ENCODE data around the gene DLG5.

DNA sequence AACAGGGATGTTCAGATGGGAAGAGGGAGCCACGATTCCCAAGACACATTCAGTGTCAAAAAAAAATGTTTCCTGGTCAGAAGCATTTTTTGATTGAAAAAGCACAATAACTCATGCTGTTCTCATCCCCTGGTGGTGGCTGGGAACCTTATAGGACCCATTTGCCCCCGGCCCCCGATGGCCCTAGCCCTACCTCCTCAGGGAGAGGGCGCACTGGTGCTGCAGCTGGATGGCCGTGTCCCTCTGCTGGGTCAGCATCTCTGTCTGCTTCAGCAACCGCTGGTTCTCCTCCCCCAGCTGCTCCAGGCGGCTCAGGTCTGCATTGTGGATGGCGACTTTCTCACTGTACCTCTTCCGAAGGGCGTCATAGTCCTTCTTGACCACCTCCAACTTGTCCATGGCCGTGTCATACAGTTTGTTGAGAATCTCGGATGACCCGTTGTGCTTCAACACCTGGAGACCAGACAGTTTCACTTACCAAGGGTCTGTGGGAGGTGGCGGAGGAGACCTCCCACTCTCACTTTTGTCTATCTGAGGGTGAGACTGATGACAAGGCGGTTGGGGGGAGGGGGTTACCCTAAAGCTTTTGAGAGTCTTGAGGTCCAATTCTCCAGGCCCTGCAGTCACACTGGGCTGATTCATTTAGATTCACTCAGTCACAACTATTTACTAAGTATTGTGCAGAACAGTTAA lies 83.2 kb downstream of the DLG5 start:
- CAGE, long polyA plus RNA: no peak
- RRBS: no CpG with 5 or more reads among the region's 15 CpGs

- CAGE, long polyA plus RNA: no peak
- RRBS: 0% methylated on average over 2 of the region's 26 CpGs
Observed at GRCh38 chr10:77846666-77847497, 79.7 kb downstream of the DLG5 start.

GRCh38 chr10:77865538-77866159 lies 60.9 kb downstream of the DLG5 start:
- CAGE, long polyA plus RNA: no peak
- RRBS: no CpG with 5 or more reads among the region's 15 CpGs

DNA sequence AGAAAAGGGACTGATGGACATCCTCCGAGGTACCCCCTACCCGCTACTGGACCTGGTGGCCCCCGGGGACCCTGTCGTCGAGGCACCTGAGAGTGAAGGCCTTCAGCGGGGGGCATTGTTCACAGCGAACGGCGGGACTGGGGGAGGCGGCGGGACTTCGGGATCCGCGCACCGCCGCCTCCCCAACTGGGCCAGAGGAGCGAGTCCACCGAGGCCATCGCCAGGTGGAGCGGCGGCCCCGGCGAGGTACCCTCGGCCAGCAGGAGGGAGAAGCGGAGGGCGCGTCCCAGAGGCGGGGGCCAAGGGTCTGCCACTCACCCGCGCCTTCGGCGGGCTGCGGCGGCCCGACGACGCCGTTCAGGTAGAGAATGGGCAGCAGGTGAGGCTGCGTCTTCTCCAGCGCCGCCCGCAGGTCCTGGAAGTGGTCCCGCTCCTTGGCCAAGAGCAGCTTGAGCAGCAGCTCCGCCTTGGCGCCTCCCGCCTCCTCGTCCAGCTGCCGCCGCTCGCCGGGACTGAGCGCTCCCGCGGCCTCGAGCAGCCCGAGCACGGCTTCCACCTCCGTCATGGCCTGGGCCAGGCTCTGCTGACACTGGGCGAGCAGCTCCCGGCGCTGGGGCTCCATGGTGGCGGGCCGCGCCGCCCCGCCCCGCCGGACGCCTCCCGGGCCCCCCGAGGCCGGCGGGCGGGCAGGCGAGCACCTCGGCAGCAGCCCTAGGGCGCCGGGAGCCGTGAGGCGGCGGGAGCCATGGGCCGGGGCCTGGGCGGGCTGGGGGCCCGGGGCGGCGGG lies 463 bp downstream of the DLG5 start:
- CAGE, long polyA plus RNA: no peak
- RRBS: 1% methylated on average over 26 of the region's 86 CpGs

GRCh38 chr10:77926686-77927409 lies at the start of gene DLG5:
Gene DLG5, minus strand, starts transcription at chr10:77926755.
- CAGE, long polyA plus RNA: no peak
- RRBS: 2% methylated on average over 47 of the region's 79 CpGs

DNA sequence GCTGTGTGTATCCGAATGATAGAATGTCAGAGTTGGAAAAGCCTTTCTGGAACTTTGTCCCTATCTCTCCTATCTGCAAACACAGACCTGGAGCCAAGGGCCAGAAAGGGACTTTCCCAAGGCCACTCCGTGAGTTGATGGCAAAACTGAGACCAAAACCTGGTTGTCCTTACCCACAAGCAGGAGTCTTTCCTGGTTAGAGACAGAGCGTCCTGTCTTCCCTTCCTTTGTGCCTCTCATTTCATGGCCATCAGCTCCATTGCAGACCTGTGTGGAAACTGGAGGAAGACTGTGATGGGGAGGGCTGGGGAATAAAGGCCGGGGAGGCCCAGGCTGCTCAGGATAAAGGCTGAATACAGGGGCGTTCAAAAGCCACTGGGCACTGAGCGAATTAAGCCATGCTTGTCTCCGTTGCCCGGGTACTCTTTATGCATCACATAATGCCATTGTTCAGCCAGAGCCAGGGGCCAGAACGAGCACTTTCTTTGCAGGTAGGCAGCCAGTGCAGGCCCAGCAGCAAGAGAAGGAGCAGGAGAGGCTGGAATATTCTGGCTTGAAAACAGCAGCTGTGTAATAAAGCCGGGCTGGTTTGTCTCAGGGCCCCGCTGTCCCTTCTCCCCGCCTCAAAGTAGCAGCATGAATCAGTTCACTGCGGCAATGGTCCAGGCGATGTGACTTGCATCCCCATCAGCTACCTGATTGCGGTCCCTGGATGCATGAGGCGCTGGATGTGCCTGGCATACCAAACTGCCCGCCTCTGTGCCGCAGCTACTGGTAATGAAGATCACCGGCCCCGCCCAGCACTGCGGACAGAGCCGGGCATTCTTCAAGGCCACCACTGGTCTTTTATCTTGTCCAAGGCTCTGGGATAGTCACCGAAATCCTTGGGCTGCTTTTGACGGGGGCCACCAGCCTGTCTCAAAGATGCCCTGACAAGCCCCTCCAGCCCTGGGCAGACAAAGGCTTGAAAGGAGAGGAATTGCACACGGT lies 143.1 kb downstream of the RPS24 start:
- CAGE, long polyA plus RNA: no peak
- RRBS: 69% methylated on average over 4 of the region's 25 CpGs

- CAGE, long polyA plus RNA: no peak
- RRBS: no CpG with 5 or more reads among the region's 13 CpGs
Observed at GRCh38 chr10:78408659-78409492, 375.2 kb downstream of the RPS24 start.

GRCh38 chr10:78944790-78945379 lies 123.9 kb upstream of the ZMIZ1 start:
- CAGE, long polyA plus RNA: no peak
- RRBS: no CpG with 5 or more reads among the region's 2 CpGs

DNA sequence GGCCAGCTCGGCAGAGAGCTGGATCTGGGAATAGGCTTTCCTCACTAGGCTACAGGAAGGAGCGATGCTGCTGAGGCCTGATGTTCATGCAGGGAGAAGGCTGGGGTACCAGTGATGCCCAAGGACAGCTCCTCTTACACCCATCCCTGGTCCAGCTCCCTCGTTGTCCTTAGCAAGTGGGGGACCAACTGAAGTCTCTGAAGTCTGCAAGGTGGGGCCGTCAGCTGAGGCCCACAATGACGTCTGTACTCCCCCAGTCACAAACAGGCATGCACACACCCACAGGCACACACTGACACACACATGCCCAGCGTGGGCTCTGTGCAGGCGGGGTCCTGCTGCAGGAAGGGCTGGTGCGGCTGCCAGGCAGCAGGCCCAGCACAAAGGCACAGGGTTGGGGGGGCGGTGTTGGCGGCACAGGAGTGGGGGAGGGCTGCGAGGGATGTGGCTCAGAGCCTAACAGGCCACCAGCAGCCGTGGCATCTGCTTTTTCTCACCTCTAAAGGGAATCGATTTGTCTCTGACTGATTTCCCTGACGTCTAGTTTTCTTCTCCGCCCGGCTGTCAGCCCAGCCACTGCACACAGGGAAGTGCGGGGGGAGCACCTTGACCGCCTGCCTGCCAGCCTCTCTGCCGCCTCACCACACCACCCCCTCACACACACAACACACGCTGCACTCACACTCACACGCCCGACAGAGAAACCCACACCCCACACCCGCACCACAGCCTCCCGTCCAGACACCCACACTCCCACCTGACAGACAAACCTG lies 43.6 kb upstream of the ZMIZ1 start:
- CAGE, long polyA plus RNA: no peak
- RRBS: no CpG with 5 or more reads among the region's 24 CpGs

DNA sequence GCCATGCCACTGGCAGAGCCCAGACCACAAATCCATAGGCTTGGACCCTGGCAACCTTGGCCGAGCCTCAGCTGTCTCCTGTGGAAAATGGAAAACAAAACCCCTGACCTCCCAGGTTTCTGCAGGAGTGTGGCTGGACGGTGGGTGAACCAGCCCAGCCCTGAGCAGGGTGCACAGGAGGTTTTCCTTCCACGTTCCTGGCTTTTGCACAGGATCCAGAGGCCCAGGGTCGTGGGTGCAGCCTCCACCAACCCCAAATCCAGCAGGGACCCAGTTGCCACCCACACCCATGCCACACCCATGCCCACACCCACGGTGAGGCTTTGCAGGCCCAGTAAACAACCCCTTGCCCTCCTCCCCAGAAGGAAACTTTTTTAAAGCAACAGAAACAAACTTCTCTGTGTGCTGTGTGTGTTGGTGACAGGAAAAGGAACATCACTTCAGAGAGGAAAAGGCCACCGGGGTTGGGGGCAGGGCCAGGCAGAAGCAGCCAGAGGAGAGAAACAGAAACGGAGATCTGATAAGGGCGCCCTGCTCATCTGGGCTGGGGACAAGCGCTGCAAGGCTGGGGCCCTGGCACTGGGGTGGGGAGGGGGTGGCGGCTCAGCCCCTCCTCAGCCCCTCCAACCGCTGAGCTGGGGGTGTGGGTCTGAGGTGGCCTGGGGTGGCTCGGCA lies 20.7 kb upstream of the ZMIZ1 start:
- CAGE, long polyA plus RNA: no peak
- RRBS: no CpG with 5 or more reads among the region's 12 CpGs

GRCh38 chr10:79059737-79060259 lies 9.0 kb upstream of the ZMIZ1 start:
- CAGE, long polyA plus RNA: no peak
- RRBS: no CpG with 5 or more reads among the region's 9 CpGs

- CAGE, long polyA plus RNA: no peak
- RRBS: no CpG with 5 or more reads among the region's 18 CpGs
Observed at GRCh38 chr10:79081205-79082298, 12.8 kb downstream of the ZMIZ1 start.

DNA sequence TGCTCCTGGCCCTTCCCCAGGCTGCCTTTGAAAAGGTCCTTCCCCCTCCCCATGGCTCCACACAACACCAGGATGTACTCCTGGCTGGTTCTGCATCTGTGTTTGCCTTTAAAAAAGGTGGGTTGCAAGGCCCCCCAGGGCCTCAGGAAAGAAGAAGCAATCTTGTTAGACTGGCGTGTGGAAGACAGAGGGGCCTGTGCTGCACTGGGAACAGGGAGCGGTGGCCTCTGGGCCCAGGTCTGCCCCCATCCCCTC lies 30.5 kb downstream of the ZMIZ1 start:
- CAGE, long polyA plus RNA: no peak
- RRBS: no CpG with 5 or more reads among the region's 2 CpGs

GRCh38 chr10:79196930-79197872 lies 128.4 kb downstream of the ZMIZ1 start:
- CAGE, long polyA plus RNA: no peak
- RRBS: 14% methylated on average over 3 of the region's 10 CpGs

- CAGE, long polyA plus RNA: no peak
- RRBS: no CpG with 5 or more reads among the region's 18 CpGs
Observed at GRCh38 chr10:79246598-79247468, 100.4 kb upstream of the PPIF start.

DNA sequence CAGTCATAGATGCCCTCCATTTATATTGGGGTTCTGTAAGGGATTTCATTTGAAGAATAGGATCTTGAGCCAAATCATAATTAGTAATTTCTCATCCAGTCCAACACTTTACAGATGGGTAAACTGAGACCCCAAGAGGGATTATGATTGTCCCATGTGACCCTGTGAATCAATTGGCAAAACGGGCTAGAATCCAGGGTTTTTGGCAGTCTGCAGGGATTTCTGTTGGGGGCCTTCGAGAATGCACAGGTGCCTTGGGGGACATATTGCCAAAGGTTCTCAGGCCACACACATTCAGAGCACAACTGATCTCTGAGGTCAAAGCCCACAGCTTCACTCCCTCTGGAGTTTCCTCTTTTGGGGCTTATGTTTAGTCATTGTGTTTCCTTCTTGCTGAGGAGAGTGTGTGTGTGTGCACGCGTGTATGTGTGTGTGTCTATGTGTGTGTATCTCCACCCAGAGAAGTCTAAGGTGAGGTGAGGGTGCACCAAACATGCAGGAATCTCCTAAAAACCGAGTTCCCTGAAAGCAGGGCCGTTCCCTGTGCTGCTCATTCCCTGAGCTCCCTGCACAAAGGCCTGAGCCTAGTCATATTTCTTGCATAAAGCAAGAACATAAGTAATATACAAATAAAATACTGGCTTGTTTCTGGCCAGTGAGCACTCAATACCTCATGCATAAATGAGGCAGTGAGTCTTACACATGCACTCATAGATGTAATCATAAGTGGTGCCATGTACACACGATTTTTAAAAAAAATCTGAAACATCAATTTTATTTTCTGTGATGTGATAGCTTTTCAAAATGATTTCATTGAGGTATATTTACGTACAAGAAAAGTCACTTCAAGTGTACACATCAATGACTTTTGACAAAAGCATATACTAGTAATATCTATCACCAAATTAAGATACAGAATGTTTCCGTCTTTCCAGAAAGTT lies 9.0 kb downstream of the PPIF start:
- CAGE, long polyA plus RNA: no peak
- RRBS: no CpG with 5 or more reads among the region's 9 CpGs

GRCh38 chr10:79399102-79399920 lies 46.1 kb downstream of the ZCCHC24 start:
- CAGE, long polyA plus RNA: no peak
- RRBS: no CpG with 5 or more reads among the region's 18 CpGs

- CAGE, long polyA plus RNA: no peak
- RRBS: no CpG with 5 or more reads among the region's 9 CpGs
Observed at GRCh38 chr10:79905361-79905910, 43.5 kb downstream of the SFTPD start.

DNA sequence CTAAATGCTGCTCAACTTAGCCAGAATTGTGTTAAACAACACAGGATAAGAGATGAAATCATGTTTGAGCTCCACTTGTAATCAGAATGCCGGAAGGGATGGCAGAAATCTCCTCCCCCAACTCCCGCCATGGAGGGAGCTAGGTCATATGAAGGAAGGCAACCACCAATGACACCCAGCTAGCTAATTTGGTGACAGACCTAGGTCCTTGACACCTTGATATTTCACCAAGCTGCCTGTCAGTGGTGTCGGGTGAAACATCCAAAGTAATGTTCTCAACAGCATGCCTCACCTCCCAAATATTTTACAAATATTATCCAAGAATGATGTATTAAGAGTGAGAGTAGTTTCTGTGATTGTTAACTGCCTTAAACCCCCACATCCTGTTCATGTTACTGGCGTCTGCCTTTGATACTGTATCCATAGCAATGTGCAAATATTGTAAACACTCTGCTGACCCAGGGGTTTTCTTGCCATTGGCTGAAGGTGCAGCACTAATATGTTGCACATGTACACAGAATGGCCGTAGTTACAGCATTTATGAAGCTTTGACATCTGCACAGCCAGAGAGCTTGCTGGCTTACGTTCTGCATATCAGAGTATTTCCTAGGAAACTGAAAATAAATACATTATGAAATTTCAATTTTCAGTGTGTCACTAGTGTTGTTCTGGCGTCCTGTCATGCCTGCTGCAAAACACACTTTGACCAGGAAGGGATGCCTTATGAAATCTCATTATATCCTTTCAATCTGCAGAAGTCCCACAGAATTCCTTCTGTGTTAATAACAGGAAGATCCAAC lies 25.9 kb downstream of the TMEM254 start:
- CAGE, long polyA plus RNA: no peak
- RRBS: no CpG with 5 or more reads among the region's 7 CpGs

DNA sequence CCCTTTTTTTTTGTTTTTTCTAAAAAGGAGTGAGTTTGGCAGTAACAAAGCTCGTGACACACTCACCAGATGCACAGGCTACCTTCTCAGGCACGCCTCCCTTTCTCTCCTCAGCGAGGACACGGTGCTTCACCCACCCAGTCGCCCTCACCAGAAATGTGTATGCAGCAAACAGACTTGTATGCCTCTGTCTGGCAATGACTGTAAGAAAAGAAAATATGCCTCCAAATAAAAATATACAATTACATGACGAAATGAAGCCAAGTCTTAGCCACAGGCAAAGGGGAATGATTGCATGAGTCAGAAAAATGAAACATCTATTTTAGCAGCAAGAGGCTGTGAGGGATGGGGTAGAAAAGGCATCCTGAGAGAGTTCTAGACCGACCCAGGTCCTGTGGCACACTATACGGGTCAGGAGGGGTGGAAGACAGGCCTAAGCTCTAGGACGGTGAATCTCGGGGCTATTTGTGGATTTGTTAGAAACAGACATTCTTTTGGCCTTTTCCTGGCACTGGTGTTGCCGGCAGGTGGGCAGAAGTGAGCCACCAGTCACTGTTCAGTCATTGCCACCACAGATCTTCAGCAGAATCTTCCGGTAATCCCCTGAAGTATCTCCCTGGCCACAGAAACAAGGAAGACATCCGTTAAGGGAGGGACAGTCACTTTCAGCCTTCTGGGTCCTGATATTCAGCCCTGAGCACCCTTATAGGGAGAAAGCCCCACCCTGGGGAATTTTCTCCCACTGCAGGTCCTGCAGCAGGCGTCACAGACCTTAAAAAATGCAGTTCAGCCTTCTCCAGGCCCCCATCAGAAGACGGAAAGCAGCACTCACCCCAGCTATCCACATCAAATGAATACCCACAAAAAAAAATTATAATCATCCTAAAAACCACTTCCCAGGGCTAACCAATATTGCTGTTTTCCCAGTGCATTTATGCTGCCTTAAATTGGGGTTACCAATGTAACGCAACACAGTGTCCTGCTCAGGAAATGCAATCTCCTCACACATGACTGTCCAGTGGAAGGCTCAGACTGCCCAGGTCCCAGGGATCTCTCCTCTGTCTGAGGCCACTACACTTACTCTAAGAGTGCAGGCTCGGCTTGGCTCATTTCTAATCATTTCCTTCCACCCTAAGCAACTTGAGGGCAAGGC lies 23.1 kb downstream of the PLAC9 start:
- CAGE, long polyA plus RNA: start-site peak on the plus strand centred at position 426 of the sequence, 67 bp wide, 24 and 15 reads in 2 replicates
- RRBS: 23% methylated on average over 2 of the region's 17 CpGs